H4 (cell line): Measurements from ENCODE around the genes ZFP62, BTNL9 and OR2V2.

DNA sequence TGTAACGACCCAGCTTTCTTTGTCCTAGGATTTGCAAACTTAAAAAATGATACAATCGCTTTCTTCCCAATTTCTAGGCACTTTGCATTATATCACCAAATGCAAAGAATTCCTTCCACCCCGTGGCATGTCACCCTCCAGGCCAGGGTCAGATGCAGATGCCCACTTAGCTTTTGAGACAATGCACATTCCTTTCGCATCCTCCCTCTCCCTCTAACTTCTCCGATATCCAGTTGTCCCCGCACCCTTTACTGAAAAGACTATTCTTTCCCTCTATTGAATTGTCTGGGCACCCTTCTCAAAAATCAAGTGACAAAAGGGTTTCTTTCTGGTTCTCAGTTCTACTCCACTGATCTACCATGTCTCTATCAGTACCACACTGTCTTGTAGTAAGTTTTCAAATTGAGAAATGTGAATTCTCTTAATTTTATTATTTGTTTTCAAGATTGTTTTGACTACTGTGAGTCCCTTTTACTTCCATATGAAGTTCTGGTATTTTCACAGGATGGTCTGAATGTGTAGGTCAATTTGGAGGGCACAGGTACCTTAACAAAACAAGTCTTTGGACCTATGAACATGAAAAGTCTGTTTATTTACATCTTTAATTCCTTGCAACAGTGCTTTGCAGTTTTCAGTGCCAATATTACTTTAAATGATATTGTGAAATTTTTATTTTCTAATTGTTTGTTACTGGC, 17.2 kb downstream of the RNF130 start:
- RAMPAGE, long total RNA = no peak

GRCh38 chr5:180080589-180081372, 9.2 kb upstream of the RNF130 start:
- RAMPAGE, long total RNA = no peak

- RAMPAGE, long total RNA = no peak
Measured at GRCh38 chr5:180170021-180170681, 38.9 kb downstream of the RASGEF1C start.

- RAMPAGE, long total RNA = no peak
Measured at GRCh38 chr5:180240678-180241470, 31.9 kb upstream of the RASGEF1C start.

GRCh38 chr5:180351974-180353151, 773 bp downstream of the GFPT2 start:
- RAMPAGE, long total RNA = no peak

- RAMPAGE, long total RNA = no peak
Measured at GRCh38 chr5:180354058-180354530, 958 bp upstream of the GFPT2 start.

- RAMPAGE, long total RNA = no peak
Measured at GRCh38 chr5:180784916-180785485, 17.6 kb downstream of the MGAT1 start.

DNA sequence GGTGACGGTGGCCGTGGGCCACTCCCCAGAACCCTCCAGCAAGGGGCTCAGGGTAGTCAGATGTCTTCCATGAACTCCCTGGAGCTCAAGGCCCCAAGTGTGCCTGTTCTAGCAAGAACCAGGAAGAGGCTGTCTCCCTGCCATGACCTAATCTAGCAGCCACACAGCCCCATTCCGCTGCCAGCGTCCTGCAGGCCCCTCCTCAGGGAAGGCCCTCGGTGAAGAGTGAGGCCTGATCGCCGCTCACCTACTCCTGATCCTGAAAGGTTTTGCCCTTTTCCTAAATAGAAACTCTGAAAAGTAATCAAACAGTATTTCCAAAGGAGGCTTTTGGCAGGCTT, 17.1 kb downstream of the MGAT1 start:
- RAMPAGE, long total RNA = no peak

GRCh38 chr5:180785827-180786579, 16.6 kb downstream of the MGAT1 start:
- RAMPAGE, long total RNA = no peak

- RAMPAGE, long total RNA = no peak
Measured at GRCh38 chr5:180791178-180791861, 11.3 kb downstream of the MGAT1 start.

GRCh38 chr5:180798166-180798739, 4.4 kb downstream of the MGAT1 start:
- RAMPAGE, long total RNA = no peak

- RAMPAGE, long total RNA = start-site peak on the minus strand at chr5:180810104-180810150, 31 reads
Measured at GRCh38 chr5:180809460-180810353, 7.1 kb upstream of the MGAT1 start.

- RAMPAGE, long total RNA = start-site peak on the minus strand at chr5:180861234-180861259, 29 reads
Measured at GRCh38 chr5:180861108-180861803, at the start of gene ZFP62. ZFP62 (minus strand) TSS chr5:180861276.

DNA sequence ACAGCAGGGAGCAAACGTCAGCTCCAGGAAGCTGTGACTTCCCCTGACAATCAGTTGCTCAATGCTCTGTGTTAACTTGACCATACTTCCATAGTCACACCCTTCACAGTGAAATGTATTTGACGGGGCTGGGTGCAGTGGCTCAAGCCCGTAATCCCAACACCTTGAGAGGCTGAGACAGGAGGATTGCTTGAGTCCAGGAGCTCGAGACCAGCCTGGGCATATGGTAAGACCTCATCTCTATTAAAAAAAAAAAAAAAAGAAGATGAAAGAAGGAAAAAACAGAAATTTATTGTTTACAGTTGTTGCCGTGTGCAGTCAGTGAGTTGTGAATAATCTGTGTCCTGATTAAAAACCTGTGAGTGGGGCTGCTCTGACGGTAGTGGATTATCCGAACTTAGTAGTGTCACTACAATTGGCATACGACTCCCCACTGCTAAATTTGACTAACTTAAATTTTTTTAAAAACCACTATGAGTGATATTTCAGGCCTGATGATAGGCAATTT, 10.6 kb downstream of the BTNL8 start:
- RAMPAGE, long total RNA = no peak

- RAMPAGE, long total RNA = no peak
Measured at GRCh38 chr5:181039780-181040837, at the start of gene BTNL9. BTNL9 (plus strand) TSS chr5:181040266.

GRCh38 chr5:181053641-181054404, 13.8 kb downstream of the BTNL9 start:
- RAMPAGE, long total RNA = no peak

DNA sequence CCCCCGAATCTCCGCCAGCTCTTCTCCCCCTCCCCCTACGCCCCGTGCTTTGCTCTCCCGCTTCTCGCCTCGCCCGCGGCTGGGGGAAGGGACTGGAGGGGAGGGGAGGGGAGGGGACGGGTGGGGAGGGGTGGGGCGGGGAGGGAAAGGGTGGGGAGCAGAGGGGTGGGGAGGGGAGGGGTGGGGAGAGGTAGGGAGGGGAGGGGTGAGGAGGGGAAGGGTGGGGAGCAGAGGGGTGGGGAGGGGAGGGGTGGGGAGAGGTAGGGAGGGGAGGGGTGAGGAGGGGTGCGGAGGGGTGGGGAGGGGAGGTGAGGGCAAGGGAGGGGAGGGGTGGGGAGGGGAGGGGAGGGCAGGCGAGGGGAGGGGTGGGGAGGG, 32.8 kb downstream of the OR2V1 start:
- RAMPAGE, long total RNA = no peak

DNA sequence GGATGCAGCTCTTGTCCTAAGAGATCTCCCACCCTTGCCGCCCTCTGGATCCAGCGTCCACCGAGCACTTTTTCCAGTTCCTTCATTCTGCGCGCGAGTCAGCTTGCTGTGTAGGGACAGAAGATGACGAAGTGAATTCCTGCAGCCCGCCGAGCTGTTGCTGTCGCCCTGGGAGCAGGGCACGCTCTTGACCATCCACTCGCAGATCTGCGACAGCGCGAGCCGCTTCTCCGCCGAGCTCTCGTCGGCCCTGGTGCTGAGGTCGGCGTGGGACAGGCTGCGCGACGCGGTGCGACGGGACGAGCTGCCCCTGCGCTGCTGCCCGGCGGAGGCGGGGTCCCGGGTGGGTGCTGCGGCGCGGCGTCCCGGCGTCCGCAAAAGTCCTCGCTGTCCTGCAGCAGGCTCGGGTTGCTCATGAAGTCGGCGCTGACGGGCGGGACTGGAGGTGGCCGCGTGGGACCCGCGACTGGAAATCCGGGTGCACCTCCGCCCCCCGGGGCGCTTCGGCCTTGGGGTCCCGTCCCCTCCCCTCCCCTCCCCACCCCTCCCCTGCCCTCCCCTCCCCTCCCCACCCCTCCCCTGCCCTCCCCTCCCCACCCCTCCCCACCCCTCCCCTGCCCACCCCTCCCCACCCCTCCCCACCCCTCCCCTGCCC, 30.5 kb downstream of the OR2V1 start:
- RAMPAGE, long total RNA = no peak

- RAMPAGE, long total RNA = no peak
Measured at GRCh38 chr5:181147361-181147649, at the start of gene OR2V2. OR2V2 (plus strand) TSS chr5:181147586.

- RAMPAGE, long total RNA = no peak
Measured at GRCh38 chr5:181159168-181159684, 11.8 kb downstream of the OR2V2 start.